Measurements from ENCODE around the genes ZBTB4, TNFSF13 and SENP3.

DNA sequence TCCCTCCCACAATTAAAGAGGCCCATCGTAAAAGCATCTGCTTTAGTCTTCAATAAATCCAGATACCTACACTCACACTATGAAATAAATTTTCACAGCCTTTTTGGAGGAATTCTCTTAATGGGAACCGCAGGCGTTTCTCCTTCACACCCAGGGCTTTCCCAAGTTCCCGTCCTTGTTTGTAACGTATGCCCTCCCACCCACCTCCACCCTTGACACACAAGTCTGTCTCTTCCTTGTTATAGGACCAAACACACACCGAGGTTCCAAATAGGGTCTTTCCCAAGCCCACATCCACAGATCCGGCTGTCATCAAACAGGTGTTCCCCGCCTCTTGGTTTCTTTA lies 1.0 kb downstream of the CTDNEP1 start:
- PRO-cap: no peak

GRCh38 chr17:7262940-7263767 lies 876 bp upstream of the CLDN7 start:
- PRO-cap: no peak

GRCh38 chr17:7295275-7295816 lies 907 bp upstream of the YBX2 start:
- PRO-cap: no peak

DNA sequence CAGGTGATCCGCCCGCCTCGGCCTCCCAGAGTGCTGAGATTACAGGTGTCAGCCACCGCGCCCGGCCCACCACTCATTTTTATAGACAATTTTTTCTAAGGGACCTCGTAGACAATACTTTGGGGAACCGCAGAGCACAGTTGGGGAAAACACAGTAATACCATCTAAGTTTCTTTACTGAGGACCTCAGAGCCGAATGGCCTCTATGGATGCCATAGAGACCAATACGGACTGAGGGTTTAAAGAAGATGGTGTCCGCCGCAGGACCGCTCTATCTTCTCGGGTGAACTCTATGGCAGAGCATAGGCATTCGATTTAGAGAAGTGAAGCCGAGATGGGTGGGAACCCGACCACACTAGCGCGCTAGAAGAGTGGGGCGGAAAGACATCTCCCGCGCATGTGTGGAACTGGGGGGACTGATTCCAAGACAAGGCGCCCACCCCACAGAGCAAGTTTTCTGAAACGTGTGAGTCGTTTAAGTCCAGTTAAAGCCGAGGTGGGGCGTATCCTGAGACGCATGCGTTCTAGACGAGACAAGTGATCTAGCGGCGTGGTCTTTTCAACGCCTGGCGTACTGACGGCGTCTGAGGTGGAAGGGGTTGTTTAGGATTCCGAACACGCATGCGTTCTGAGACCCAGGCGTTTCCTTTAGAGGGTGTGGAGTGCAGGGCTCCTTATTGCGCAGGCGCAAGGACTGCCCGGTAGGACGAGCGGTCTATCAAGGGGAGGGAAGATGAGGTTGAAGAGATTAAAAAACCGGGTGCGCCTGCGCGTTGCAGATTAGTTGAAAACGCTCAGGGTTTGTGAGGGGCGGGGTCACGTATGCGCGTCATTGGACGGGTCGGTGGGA lies 553 bp upstream of the EIF5A start:
- PRO-cap: bidirectional peak, plus-strand start outside the sequence, minus-strand start at position 576 of the sequence

DNA sequence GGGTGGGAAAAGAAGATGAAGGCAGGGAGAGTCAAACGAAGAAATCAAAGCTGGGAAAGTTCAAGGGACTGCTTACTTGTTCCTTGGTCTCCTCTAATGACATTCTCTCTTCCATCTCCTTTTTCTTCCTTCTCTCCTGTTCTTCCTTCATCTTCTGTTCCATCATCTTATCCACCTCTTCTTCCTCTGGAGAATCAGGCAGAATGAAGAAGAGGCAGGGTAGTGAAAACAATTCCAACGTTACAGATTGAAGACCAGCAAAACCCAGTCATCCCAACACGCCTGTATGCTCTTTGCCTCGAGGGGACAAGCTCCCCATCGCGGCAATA lies 784 bp downstream of the GPS2 start:
- PRO-cap: no peak

- PRO-cap: bidirectional peak, plus-strand start at chr17:7436196, minus-strand start at chr17:7436080
Measured at GRCh38 chr17:7435581-7436339, 525 bp downstream of the TMEM102 start.

DNA sequence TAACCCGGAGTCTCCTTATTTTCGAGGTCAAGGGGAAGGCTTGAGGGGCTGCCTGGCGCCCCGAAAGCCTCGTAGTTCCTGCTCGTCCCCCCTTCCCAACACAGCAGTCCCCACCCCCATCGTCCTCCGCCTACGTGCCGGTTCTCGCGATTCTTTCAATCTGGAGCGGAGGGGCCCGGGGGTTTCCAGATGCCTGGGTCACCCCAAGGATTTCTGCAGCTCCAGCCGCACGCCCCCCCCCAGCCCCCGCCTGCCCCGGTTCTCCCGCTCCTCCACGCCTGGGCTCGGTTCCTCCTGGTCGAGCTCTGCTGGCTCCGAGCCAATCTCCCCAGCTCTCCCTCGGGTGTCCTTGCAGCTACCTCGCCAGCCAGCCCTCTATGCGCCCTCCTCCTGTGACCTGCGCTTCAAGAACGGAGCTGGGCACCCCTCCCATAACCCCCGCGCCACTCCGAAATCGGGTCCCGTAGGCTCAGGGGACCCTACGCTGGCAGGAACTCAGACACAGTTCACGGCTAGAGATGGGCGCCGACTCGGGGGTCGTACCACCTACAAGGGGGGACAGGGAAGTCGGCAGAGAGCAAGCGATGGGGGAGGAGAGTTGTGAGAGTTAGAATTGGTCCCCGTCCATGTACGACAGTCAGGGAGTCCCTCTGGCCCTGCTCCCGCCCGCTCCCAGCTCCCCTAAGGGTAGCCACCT lies 825 bp downstream of the FGF11 start:
- PRO-cap: bidirectional peak, plus-strand start at position 158 of the sequence, minus-strand start at position 100 of the sequence

DNA sequence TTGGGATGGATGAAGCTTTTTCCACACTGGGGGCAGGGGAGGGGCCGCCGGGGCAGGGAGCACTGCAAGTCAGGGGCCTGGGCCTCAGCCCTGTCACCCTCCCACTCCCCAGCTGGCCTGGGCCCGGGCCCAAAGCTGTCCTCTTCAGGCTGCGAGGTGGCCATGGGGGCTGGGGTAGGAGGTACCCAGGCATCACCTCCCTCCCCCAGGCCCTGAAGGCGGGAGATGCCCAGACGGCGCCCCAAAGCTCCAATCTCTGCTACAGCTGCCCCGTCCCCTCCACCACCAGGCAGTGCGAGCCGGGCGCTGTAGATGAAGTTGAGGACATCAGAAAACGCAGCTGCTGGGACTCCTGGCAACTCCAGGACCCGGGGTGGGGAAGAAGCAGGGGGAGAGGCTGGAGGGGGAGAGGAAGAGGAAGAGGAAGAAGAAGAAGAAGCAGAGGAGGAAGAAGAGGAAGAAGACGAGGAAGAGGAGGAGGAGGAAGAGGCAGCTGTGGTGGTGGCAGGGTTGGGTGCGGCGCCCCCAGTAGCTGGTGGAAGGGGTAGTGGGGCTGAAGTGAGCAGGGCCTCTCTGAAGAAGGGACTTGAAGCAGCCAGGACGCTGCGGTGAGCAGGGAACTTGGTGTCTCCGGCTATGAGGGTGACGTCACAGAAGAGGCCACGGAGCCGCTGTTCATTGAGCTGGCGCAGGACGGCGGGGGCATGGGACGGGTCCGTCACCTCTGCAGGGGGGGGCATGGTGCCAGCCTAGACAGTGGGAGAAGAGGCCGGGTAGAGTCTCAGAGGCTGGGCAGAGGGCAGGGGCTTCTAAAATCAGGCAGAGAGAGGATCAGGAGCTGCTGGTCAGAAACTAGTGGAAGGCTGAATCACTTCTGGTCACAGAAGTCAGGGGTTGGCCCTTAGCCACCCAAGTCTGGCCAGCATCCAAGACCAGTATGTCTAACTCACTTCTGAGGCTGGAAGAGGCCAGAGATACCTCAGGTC lies 13.1 kb downstream of the ZBTB4 start:
- PRO-cap: bidirectional peak, plus-strand start at position 678 of the sequence, minus-strand start at position 549 of the sequence

- PRO-cap: unidirectional peak, plus-strand start at chr17:7478912; bidirectional peak, plus-strand start at chr17:7479335, minus-strand start at chr17:7479040; bidirectional peak, plus-strand start at chr17:7479959, minus-strand start at chr17:7479581
Measured at GRCh38 chr17:7478875-7479912, at the start of gene ZBTB4. Gene ZBTB4, minus strand, starts transcription at chr17:7479631.

GRCh38 chr17:7497176-7497790 lies 16.0 kb downstream of the SLC35G6 start:
- PRO-cap: no peak

GRCh38 chr17:7507947-7508664 lies 26.9 kb downstream of the SLC35G6 start:
- PRO-cap: no peak

DNA sequence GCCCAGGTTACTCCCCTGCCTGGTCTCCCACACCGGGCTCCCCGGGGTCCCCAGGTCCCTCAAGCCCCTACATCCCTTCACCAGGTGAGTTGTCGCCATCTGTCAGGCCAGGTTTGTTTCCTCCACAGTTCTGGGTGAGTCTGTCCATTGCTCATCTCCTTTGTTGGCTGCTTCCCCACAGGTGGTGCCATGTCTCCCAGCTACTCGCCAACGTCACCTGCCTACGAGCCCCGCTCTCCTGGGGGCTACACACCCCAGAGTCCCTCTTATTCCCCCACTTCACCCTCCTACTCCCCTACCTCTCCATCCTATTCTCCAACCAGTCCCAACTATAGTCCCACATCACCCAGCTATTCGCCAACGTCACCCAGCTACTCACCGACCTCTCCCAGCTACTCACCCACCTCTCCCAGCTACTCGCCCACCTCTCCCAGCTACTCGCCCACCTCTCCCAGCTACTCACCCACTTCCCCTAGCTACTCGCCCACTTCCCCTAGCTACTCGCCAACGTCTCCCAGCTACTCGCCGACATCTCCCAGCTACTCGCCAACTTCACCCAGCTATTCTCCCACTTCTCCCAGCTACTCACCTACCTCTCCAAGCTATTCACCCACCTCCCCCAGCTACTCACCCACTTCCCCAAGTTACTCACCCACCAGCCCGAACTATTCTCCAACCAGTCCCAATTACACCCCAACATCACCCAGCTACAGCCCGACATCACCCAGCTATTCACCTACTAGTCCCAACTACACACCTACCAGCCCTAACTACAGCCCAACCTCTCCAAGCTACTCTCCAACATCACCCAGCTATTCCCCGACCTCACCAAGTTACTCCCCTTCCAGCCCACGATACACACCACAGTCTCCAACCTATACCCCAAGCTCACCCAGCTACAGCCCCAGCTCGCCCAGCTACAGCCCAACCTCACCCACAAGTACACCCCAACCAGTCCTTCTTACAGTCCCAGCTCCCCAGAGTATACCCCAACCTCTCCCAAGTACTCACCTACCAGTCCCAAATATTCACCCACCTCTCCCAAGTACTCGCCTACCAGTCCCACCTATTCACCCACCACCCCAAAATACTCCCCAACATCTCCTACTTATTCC lies 32.0 kb downstream of the SLC35G6 start:
- PRO-cap: no peak

DNA sequence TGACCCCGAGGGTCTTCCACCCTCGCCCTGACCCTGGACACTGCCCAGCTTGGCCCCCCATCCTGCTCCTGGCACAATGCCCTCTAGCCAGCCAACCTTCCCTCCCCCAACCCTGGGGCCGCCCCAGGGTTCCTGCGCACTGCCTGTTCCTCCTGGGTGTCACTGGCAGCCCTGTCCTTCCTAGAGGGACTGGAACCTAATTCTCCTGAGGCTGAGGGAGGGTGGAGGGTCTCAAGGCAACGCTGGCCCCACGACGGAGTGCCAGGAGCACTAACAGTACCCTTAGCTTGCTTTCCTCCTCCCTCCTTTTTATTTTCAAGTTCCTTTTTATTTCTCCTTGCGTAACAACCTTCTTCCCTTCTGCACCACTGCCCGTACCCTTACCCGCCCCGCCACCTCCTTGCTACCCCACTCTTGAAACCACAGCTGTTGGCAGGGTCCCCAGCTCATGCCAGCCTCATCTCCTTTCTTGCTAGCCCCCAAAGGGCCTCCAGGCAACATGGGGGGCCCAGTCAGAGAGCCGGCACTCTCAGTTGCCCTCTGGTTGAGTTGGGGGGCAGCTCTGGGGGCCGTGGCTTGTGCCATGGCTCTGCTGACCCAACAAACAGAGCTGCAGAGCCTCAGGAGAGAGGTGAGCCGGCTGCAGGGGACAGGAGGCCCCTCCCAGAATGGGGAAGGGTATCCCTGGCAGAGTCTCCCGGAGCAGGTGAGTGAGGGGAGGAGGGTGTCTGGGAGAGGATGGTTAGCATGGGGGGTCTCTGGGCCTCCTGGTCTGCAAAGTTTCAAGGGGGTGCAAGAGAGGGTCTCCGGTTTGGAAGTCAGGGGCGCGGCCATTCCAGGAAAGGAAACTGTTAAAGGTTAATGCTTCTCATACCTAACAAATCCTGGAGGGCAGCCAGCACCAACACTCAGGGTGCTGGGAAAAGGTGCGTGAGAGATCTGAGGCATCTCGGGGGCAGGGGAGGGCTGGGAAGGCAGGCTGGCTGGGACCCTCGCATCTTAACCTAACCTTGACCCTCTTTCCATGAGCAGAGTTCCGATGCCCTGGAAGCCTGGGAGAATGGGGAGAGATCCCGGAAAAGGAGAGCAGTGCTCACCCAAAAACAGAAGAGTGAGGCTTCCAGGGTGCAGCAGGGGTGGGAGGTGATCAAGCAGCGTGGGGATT lies at the start of gene TNFSF13:
TNFSF13 (plus strand) TSS at position 159 of the 1,165 bp plus-strand sequence.
- PRO-cap: no peak

DNA sequence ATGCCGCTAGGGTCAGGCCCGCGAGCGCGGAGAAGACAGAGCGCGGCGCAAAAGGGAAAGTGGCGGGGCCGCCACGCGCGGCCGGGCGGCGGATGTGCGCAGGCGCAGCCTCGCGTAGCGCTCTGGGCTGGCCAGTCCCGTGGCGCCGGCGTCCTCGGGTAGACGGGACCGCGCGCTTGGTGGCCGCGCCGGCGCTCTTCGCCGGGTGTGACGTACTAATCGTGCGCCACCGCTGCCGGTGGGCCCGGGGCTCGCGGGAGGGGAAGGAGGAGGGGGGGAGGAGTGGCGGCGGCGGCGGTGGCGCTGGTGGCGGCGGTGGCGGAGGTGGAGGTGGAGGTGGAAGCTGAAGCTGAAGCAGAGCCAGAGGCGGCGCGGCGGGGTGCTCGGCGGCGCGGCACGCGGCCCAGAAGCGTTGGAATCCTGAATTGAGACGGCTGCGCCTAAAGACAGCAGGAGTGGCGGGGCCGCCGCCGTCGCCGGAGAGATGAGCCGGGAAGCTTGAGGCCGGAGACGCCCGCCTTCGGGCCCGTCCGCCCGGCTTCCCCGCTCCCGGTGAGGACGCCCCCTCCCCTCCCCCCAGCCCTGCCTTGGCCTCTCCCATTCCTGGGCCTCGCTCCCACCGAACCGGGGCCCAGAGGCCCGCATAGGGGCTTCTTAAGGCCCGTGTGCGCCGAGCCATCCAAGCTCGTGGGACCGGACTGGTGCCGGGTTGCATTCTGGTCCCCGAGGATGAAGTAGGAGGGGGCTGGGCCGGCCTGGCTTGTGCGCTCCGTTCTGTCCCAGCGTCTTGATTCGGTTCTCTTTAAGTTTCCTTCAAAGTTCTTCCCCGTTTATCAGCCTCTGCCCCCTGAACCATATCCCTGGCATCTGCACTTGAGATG lies at the start of gene SENP3:
SENP3 (plus strand) TSS at position 208 of the 881 bp plus-strand sequence.
- PRO-cap: bidirectional peak, plus-strand start at position 270 of the sequence, minus-strand start at position 96 of the sequence

GRCh38 chr17:7574353-7574960 lies 1.8 kb downstream of the EIF4A1 start:
- PRO-cap: unidirectional peak, plus-strand start at chr17:7574712

DNA sequence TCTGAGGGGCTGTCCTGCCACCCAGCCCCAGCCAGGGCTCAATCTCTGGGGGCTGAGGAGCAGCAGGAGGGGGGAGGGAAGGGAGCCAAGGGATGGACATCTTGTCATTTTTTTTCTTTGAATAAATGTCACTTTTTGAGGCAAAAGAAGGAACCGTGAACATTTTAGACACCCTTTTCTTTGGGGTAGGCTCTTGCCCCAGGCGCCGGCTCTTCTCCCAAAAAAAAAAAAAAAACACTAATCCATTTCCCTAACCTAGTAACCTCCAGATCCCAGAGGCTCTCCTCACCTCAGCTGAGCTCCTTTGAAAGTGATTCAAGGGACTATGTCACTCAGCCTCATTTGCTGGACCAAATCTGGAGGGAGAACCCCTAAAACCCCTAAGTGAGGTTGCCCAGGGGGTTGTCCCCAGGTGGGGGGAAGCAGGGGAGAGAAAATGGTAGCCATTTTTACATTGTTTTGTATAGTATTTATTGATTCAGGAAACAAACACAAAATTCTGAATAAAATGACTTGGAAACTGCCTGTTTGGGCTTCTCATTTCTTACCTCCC lies 880 bp upstream of the CD68 start:
- PRO-cap: no peak

- PRO-cap: unidirectional peak, plus-strand start at chr17:7641870
Measured at GRCh38 chr17:7641748-7642132, 9.0 kb upstream of the ATP1B2 start.

- PRO-cap: no peak
Measured at GRCh38 chr17:7674764-7675328, 12.4 kb downstream of the TP53 start.

DNA sequence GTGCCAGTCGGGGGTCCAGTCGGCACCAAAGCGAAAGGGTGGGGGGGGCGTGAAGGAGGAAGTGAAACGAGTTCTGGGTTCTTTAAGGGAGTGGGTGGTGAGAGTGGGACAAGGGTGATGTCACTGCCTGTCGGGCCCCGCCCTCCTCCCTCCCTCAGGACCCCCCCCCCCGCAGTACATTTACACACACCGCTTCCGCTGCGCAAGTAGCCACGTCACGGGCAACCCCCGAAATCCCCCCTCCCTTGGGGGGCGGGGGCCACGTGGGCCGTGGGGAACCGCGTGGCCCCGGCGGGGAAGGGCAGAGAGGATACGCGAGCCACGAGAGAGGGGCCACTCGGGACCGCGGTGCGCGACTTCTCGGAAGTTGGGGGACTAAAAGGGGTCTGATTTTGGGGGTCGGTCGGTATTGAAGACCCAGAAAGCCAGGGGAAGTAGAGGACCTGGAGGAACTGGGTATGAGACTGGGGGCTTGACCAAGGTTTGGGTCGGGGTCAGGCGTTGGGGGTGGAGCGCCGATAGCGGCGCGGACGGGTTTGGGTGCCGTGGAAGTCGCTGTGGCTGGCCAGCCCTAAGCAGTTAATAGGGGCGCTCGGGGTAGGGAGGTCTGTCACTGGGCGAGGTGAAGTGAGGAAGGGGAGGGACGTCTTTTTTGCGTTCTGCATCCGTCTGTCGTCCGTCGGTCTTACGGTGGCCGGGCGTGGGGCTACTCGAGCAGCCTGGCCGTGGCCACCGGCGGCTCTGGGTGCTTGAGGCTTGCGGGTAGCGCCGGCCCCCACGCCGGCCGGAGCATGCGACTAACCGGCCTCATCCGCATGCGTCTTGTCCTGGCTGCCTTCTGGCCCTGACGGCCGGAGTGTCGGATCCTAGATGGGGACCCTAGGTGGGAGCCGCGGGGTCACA lies 10.1 kb downstream of the KDM6B start:
- PRO-cap: no peak

DNA sequence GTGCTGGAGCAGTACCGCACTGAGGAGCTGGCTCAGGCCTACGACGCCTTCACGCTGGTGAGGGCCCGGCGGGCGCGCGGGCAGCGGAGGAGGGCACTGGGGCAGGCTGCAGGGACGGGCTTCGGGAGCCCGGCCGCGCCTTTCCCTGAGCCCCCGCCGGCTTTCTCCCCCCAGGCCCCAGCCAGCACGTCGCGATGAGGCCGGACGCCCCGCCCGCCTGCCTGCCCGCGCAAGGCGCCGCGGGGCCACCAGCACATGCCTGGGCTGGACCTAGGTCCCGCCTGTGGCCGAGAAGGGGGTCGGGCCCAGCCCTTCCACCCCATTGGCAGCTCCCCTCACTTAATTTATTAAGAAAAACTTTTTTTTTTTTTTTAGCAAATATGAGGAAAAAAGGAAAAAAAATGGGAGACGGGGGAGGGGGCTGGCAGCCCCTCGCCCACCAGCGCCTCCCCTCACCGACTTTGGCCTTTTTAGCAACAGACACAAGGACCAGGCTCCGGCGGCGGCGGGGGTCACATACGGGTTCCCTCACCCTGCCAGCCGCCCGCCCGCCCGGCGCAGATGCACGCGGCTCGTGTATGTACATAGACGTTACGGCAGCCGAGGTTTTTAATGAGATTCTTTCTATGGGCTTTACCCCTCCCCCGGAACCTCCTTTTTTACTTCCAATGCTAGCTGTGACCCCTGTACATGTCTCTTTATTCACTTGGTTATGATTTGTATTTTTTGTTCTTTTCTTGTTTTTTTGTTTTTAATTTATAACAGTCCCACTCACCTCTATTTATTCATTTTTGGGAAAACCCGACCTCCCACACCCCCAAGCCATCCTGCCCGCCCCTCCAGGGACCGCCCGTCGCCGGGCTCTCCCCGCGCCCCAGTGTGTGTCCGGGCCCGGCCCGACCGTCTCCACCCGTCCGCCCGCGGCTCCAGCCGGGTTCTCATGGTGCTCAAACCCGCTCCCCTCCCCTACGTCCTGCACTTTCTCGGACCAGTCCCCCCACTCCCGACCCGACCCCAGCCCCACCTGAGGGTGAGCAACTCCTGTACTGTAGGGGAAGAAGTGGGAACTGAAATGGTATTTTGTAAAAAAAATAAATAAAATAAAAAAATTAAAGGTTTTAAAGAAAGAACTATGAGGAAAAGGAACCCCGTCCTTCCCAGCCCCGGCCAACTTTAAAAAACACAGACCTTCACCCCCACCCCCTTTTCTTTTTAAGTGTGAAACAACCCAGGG lies 1.1 kb upstream of the TMEM88 start:
- PRO-cap: no peak

Data from REH cell (cell line).